Anterior vena cava (tissue), 1 donor: Measurements from ENCODE around the gene ATOH8.

DNA sequence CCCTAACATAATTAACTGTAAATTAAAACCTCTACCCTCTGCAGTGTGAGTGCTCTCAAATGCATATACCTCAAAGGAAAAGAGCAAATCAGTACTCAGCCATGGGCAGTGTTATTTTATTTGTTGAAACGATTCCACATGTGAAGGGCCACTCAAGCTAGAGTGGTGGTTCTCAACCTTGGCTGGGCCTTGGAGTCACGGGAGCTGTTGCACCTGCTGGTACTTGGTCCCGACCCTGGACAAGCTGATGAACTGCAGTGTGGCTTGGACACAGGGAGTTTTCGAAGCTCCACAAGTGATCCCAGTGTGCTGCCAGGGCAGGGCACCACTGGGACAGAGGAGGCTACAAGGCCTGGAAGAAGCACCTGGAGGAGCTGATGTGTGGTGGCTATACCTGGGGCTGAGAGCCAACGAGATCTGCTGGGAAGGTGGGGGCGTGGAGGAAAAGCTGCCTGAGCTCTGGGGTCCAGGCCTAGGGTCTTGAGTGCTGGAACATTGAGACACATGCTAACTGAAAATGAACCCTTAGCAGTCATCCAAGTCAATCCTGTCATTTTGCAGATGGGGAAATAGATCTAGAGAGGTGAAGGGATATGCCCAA is 19.8 kb downstream of the GNLY start:
- PRO-cap: no peak

GRCh38 chr2:85741133-85741555 is 12.6 kb upstream of the ATOH8 start:
- PRO-cap: no peak

DNA sequence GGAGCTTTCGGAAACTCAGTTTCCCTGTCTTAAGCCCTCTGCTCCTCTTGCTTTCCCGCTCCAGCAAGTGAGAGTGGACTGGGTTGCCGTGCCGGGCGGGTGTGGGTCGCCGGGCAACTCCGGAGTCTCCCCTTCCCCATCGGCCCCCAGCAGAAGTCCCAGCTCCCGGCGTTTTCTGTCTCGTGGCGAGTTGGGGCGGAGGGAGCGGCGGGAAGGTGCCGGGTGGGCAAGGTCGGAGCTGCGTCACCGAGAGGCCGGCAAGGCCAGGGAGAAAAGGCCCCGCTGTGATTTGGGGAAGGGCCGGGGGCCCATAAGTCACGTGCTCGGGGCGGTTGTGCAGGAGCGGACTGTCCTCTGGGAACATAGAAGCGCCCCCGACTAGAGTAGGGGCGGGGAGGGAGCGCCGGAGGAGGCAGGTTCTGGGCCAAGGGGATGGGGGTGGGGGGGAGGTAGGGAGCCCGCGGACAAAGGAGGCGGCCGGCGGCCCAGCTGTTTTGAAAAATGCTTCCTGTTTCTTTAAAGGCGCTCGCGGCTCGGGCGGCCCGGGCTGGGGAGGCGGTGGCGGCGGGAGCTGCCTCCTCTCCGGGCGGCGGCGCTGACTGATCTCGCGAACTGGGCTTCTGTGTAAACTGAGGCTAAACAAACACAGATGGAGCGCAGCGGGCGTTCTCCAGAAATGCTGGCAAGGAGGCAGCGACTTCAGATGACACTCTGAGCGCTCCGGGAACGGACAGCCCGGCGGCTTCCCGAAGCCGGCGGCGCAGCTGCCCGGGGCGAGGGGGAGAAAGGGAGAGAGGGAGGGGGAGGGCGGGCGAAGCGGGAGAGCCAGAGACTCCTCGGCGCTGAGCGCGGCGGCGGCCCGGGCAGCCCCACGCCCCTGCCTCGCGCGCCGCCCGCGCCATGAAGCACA is at the start of gene ATOH8:
Gene ATOH8 (plus strand): TSS at position 702 of the 910 bp plus-strand sequence.
- PRO-cap: bidirectional peak, plus-strand start at position 70 of the sequence, minus-strand start at position 49 of the sequence; bidirectional peak, plus-strand start at position 188 of the sequence, minus-strand start at position 175 of the sequence; bidirectional peak, plus-strand start at position 381 of the sequence, minus-strand start at position 349 of the sequence; bidirectional peak, plus-strand start at position 673 of the sequence, minus-strand start at position 678 of the sequence; bidirectional peak, plus-strand start at position 828 of the sequence, minus-strand start at position 760 of the sequence

- PRO-cap: no peak
These were observed 20.8 kb downstream of the ATOH8 start for GRCh38 chr2:85774470-85775174.

DNA sequence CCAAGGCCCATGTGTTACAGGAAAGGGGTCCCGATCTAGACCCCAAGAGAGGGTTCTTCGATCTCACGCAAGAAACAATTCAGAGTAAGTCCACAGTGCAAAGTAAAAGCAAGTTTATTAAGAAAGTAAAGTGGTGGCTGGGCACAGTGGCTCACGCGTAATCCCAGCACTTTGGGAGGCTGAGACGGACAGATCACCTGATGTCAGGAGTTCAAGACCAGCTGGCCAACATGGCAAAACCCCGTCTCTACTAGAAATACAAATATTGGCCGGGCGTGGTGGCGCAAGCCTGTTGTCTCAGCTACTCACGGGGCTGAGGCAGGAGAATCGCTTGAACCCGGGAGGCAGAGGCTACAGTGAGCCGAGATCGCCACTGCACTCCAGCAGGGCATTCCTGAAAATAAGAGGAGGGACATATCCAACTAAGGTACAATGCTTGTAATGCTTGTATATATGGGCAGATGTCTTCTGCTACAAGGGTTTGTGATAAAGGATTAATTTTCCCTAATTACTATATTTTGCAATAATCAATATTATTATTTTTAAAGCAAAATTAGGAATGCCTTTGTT is 1.2 kb upstream of the ST3GAL5 start:
- PRO-cap: no peak

- PRO-cap: no peak
These were observed 99.4 kb upstream of the ST3GAL5 start for GRCh38 chr2:85988060-85988728.

DNA sequence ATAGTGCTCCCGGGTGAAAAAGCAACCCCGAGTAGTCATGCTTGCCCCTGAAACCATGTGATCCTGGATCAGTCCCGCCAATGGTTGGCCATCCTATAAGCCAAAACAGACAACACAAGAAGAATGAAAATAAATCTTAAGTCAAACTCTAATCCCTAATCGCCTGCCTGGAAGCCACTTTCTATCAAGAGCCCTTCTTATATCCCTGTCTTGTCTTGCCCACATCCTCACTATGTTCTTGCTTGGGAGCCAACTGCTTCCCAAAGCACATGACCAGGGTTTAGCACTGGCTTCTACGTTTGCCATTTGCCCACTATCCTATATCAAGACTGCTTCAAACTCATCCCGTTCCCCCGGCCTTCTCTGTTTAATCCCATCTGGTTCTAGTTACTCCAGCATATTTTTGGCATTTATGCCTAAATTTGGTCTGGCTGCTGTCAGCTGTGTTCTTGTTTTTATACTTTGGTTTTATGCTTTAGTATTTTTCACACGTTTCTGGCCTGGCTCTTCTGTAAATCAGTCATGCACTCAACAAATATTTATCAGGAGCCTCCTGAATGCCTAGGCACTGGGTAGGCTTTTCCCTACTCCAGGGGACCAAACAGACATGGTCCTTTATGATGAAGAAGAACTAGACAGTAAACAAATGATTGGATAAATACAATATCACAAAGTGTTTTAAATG is 40.2 kb downstream of the POLR1A start:
- PRO-cap: no peak

DNA sequence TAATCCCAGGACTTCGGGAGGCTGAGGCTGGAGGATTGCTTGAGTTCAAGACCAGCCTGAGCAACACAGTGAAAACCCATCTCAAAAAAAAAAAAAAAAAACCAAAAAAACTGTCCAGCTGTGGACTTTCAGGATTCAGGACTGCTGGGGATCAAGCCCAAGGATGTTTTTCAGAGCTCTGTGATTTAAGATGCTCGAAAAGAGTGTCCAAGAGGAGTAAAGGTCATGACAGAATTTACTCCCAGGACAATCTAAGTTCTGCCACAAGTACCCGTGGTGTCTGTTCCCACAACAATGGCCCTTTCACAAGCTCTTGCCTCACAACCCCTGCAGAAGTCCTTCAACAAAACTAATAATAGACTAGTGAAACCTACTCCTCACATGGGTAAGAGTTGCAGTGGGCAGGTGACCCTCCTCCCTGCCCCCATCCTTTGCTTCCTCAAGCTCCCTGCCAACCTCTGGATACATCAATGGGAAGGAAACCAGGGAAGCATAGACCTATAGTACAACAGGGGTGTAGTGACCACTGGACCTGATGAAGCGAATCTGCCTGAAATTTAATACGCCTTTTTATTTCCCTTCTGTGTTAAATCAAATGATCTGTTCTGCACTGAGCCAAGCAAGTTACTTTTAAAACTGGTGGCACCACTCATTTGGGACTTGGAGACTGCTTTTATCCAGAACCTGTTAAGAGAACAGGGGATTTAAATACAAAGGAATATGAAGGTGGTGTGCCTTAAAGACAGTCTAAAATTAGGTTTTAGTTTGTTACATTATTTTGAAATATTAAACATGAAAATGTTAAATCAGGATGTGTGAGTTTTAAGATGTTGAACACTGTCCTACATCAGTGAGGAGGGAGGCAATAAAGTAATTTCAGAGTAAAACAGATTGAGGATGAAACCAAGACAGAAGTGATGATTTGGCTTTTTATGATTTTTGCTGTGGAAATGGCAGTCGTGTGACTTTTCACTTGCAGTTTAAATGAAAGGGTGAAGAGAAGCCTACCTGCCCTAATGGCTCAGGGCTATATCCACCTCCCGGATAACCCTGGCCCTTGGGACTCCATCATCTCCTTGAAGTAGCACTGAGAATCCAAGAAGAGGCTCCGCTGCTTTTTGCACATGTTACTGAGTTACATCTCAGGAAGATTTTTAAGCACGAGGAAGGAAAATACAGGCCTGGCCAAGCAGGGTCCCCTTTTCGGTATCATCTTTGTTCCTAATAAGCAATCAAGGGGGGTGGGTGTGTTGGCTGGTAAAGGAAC is 35.2 kb downstream of the PTCD3 start:
- PRO-cap: no peak

GRCh38 chr2:86280075-86280455 is 57.4 kb downstream of the REEP1 start:
- PRO-cap: no peak

DNA sequence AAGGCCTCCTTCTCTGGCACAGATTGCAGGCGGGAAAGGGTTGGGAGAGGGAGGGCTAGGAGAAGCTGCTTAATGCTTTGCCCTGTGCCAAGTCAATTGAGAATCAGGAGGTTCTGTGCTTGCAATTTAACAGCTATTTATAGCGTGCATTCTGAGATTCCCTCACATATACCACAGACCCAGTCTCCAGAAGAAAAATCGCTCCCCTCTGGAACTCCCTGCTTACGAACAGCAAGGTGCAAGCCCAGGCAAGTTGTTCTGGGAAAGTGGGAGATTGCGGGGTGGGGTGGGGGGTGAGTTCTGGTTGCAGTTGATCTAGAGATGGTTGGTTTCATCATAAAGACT is 56.9 kb downstream of the REEP1 start:
- PRO-cap: no peak

GRCh38 chr2:86295134-86295542 is 42.3 kb downstream of the REEP1 start:
- PRO-cap: no peak

DNA sequence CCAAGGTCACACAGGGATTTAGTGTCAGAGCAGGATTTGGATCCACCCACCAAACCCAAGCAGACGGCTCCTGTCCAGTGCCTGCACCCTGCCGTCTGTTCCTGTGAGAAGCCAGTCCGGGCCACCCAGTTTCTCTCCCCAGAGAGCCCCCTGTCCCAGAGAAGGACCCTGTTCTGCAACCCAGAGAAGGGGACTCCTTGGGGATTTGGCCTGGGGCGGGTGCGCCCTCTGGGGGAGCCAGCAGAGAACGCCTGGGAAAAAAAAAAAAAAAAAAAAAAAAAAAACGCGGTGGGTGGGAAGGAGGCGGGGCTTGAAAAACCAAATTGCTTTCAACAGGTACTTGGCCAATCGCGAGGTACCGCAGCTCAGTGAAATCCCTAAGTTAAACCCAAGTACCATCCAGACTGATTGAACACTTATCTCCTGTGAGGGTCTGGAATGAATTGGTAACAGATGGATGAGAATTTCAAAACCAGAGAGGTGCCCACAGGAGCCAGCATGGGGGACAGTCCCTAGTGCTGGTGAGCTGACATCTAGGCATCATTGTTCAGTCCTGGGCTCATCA is 30.9 kb upstream of the REEP1 start:
- PRO-cap: unidirectional peak, plus-strand start at position 278 of the sequence

GRCh38 chr2:86442603-86443139 is 1.5 kb downstream of the KDM3A start:
- PRO-cap: bidirectional peak, plus-strand start at chr2:86442917, minus-strand start at chr2:86442726

DNA sequence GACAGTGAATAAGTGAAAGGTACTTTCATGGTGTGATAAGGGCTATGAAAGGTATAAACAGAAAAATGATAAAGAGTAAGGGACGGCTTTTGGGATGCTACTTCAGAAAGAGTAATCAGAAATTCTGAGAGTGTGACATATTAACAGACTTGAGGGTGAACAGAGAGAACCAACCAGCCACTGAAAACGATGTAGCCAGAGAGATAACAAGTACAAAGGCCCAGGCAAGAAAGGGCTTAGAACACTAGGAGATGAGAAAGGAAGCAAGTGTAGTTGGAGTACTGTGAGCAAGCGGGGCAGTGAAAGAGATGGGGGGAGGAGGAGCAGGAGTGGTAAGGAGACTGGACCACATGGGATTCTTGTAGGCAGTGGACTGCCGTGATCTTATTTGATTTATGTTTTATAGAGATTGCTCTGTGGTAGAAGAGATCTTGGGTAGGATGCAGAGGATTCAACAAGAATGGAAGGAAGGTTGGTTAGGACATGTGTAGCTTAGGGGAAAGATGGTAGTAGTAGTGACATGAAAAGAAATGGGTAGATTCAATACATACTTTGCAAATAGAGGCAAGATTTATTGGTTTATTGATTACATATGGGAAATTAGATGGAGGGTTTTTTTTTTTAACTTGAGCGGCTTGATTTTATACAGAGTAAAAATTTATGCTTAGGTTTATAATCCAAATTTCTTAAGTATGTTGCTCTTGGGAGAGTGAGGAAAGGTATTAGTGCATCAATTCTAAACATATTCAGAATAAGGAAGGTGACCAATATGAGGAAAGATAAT is 20.6 kb downstream of the KDM3A start:
- PRO-cap: no peak

- PRO-cap: no peak
These were observed 3.1 kb upstream of the CHMP3 start for GRCh38 chr2:86566295-86566818.

GRCh38 chr2:86807349-86807811 is 16.7 kb upstream of the CD8A start:
- PRO-cap: no peak

GRCh38 chr2:86807812-86808912 is 17.4 kb upstream of the CD8A start:
- PRO-cap: no peak

DNA sequence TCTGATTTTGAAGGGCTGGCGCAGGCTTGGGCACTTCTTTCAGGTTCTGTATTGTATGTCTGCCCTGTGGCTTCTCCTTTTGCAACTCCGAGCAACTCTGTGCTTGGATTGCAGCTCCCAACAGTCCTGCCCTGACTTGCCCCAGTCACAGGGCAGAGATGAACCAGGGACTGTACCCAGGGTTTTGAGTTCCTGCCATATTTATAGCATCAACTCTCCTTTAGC is 31.1 kb upstream of the CD8A start:
- PRO-cap: no peak

- PRO-cap: no peak
These were observed 55.3 kb upstream of the PLGLB1 start for GRCh38 chr2:87076862-87077383.

- PRO-cap: no peak
These were observed 291.2 kb upstream of the PLGLB2 start for GRCh38 chr2:87456473-87457233.